ENCODE data around the gene MYO3B.

- PRO-cap, 3 experiments: no peak in any of the 3 experiments
- RAMPAGE, long total RNA, 4 experiments: no peak in any of the 4 experiments
- RRBS: no CpG with 5 or more reads among the region's 1 CpG
These were observed 152.2 kb upstream of the MYO3B start for GRCh38 chr2:170025663-170026195.

DNA sequence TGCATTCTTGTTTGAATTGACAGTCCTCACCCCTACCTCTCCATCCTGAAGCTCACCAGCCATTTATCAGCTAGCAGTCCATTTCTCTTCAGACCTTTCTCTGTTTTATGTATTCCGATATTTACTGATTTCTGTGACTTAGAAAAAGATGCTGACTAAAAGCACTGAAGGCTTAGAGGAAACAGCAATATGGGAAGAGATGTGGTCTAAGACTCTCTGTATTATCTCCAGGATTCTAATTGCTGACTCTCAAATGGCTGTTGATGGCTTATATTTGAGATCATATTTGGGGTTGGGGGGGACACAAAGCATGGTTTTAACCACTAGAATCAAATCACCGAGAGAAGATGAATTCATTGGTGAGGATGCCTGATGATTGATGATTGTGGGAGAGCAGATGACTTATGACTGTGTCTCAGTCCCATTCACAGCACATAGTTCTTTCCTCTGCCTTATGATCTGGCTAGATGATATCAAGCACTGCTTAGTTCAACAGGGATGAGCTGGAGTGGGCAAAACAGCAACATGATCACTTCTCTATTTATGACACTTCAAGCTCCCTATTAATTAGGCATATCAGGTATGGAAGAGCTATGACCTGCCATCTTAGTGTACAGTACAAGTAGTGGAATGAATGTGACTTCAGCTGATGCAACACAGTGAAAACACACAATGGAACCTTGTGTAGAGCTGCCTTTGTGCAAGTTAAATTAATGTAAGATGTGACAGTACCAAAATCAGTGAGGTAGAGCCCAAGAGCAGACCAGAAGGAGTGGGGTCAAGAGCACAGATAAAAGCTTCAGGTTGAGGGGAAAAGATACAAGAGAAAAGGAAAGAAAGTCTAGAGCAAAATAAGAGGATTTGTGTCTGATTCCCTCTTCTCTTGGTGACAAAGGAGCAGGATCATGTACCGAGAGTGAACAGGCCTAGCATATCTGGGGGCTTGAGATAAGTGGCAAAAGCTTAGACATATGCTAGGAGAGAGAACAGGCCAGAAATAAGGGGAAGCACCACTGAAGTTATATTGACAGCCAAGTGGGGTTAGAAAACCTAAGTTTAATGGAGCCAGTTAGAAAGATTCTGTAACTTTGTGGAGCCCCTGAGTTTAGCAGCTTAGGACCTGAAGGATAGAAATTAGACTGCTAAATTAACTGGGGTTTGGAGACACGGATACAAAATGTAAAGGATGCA is 93.1 kb upstream of the MYO3B start:
- PRO-cap, 3 experiments: no peak in any of the 3 experiments
- RAMPAGE, long total RNA, 4 experiments: no peak in any of the 4 experiments
- RRBS: no CpG with 5 or more reads among the region's 4 CpGs

GRCh38 chr2:170141426-170142494 is 36.2 kb upstream of the MYO3B start:
- PRO-cap, 3 experiments: no peak in any of the 3 experiments
- RAMPAGE, long total RNA, 4 experiments: no peak in any of the 4 experiments
- RRBS: no CpG with 5 or more reads among the region's 23 CpGs

DNA sequence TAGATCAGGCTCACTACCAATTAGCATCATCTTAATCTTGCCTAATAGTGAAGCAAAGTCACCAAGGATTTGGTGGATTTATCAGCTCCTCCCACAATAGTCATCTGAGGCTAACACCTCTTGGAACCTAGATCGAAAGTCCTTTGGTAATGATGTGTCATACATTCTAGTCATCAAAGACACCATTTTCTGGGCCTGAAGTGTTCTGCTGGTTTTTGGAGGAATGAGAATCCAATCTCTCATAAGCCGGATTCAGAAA is at the start of gene MYO3B:
Gene MYO3B, plus strand, starts transcription at position 130 of the 259 bp plus-strand sequence.
- PRO-cap, 3 experiments: no peak in any of the 3 experiments
- RAMPAGE, long total RNA, 4 experiments: no peak in any of the 4 experiments
- RRBS: no CpG with 5 or more reads among the region's 2 CpGs

DNA sequence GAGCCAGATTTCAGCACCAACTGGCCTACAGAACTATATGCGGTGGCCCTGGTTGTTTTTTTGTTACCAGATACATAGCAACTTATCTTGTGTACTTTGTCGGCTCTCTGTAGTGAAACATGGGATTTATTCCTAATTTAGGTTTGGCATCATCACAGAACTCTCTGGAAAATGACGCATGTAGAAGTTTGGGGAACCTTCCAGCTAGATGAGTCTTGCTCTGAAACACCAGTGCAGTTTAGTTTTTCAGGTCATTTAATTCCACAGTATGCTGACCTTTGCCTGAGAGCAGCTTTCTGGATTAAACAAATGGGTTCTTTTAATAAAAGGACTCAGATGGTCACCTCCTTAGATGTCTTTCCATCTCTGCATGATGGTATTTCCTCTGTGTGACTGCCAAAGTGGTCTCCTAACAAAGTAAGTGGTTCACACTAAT is 39.8 kb downstream of the MYO3B start:
- PRO-cap, 3 experiments: no peak in any of the 3 experiments
- RAMPAGE, long total RNA, 4 experiments: no peak in any of the 4 experiments
- RRBS: no CpG with 5 or more reads among the region's 3 CpGs

GRCh38 chr2:170711542-170712556 is 3.3 kb upstream of the SP5 start:
- PRO-cap, 3 experiments: no peak in any of the 3 experiments
- RAMPAGE, long total RNA, 4 experiments: no peak in any of the 4 experiments
- RRBS: 6% methylated on average over 4 of the region's 50 CpGs

DNA sequence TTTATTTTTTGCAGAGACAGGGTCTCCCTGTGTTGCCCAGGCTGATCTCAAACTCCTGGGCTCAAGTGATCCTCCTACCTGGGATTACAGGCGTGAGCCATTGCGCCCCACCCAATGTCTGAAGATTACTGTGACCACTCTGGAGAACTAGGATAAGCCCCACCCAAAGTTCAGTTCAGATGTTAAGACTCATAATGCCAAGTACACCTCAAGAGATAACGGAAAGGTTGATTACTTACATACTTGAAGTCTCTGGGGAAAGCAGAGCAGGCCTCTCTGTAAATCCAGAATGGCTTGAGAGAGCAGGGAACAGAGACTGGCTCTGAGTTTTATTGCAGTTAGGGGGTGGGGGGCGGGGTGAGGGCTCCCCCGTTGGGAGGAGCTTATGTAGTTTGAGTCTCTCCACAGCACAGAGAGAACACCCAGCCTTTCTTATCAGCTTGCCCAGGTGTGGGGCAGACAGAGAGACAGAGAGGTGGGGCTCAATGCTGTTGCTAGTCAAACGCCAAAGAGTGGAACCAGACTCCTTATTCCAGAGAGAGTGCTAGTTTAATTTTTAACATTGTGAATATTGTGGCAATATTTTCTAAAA is 26.4 kb upstream of the ERICH2 start:
- PRO-cap, 3 experiments: no peak in any of the 3 experiments
- RAMPAGE, long total RNA, 4 experiments: no peak in any of the 4 experiments
- RRBS: no CpG with 5 or more reads among the region's 6 CpGs

- PRO-cap, 3 experiments: no peak in any of the 3 experiments
- RAMPAGE, long total RNA, 4 experiments: no peak in any of the 4 experiments
- RRBS: no CpG with 5 or more reads among the region's 17 CpGs
These were observed 56.0 kb upstream of the GORASP2 start for GRCh38 chr2:170872851-170873712.

GRCh38 chr2:170963246-170963889 is 34.3 kb downstream of the GORASP2 start:
- PRO-cap, 3 experiments: peak in 1 of 3 experiments; most common plus-strand start chr2:170963510 (in 1)
- RAMPAGE, long total RNA, 4 experiments: no peak in any of the 4 experiments
- RRBS: no CpG with 5 or more reads among the region's 6 CpGs

- PRO-cap, 3 experiments: no peak in any of the 3 experiments
- RAMPAGE, long total RNA, 4 experiments: no peak in any of the 4 experiments
- RRBS: no CpG with 5 or more reads among the region's 6 CpGs
These were observed 71.2 kb downstream of the TLK1 start for GRCh38 chr2:171089500-171089955.

- PRO-cap, 3 experiments: no peak in any of the 3 experiments
- RAMPAGE, long total RNA, 4 experiments: no peak in any of the 4 experiments
- RRBS: no CpG with 5 or more reads among the region's 7 CpGs
These were observed 12.6 kb downstream of the DYNC1I2 start for GRCh38 chr2:171699712-171700336.

DNA sequence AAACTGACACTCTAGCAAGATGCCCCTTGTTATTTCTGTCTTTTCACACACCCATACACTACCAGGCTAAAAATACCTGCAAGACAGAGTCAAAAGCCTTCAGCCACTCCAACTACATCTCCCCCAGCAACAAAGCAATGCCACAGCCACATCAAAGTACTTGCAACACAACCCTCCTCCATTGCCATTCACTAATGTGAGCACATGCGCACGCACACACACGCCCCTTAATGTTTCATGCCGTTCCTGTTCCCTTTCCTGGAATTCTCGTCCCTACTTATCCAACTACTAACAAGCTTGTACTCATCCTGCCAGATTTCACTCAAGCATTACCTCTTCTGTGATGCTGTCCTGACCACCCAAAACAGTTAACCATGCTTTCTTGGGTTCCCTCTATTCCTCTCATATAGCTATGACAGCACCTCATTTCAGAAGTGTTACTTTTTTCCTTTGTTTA is 29.6 kb downstream of the SLC25A12 start:
- PRO-cap, 3 experiments: no peak in any of the 3 experiments
- RAMPAGE, long total RNA, 4 experiments: no peak in any of the 4 experiments
- RRBS: no CpG with 5 or more reads among the region's 5 CpGs

DNA sequence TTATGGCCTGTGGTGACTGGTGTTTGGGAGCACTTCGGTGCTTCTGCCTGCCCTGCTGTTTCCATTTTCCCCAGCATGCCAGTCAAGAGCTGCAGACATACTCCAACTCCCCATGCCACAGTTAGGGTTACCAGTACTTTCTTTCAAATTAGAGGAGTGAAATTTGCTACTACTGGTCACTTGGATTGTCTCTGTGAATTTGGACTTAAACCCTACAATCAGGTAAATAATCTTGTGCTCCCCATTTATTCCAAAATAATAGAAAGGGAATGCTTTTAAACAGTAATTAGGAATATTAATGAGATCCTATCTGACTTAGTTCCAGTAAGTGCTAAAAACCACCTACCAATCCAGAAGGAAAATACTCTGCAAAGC is 9.9 kb upstream of the DLX1 start:
- PRO-cap, 3 experiments: no peak in any of the 3 experiments
- RAMPAGE, long total RNA, 4 experiments: no peak in any of the 4 experiments
- RRBS: no CpG with 5 or more reads among the region's 1 CpG

- PRO-cap, 3 experiments: no peak in any of the 3 experiments
- RAMPAGE, long total RNA, 4 experiments: no peak in any of the 4 experiments
- RRBS: no CpG with 5 or more reads among the region's 5 CpGs
These were observed 131.3 kb upstream of the DLX2 start for GRCh38 chr2:172233821-172234527.

DNA sequence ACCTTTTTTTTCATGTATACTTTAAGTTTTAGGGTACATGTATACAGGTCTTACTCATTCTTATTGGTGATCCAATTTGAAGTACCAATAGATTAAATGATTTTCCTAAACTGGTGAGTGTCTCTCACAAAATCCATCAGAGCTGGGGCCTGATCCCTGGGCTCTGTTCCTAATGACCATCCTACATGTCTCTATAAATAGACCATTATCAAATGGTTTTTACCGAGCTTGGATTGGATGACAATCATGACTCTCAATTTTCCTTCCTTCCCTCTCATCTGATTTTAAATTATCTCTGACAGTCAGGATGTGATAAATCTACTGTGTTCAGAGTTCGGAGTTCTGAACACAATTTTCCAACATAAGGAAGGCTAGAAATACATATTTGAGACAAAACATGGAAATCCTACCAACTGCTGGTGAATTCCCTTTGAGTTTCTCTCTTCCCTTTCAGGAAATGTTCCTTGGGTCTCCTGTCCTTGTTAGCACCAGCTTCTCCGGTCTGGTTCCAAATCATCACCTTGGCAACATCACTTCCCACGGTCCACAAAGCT is 139.8 kb upstream of the ITGA6 start:
- PRO-cap, 3 experiments: no peak in any of the 3 experiments
- RAMPAGE, long total RNA, 4 experiments: no peak in any of the 4 experiments
- RRBS: no CpG with 5 or more reads among the region's 4 CpGs

- PRO-cap, 3 experiments: no peak in any of the 3 experiments
- RAMPAGE, long total RNA, 4 experiments: no peak in any of the 4 experiments
- RRBS: no CpG with 5 or more reads among the region's 2 CpGs
These were observed 52.8 kb upstream of the ITGA6 start for GRCh38 chr2:172374615-172374912.

DNA sequence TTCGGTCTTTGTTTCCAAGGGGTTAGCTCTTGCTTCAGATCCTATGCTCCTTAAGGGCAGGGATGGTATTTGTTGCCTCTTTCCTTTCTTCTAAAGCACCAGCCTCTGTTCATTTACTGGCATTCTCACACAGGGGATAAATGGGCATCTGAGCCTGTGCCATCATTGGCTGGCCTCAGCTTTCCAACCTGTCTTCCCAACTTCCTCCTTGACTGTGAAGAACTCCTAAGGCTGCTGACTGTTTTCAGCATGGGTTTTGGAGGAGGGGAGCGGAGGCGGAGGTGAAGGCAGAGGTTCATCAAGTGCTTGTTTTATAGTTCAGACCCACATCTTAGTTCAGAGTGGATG is 30.4 kb upstream of the ITGA6 start:
- PRO-cap, 3 experiments: no peak in any of the 3 experiments
- RAMPAGE, long total RNA, 4 experiments: no peak in any of the 4 experiments
- RRBS: no CpG with 5 or more reads among the region's 3 CpGs

DNA sequence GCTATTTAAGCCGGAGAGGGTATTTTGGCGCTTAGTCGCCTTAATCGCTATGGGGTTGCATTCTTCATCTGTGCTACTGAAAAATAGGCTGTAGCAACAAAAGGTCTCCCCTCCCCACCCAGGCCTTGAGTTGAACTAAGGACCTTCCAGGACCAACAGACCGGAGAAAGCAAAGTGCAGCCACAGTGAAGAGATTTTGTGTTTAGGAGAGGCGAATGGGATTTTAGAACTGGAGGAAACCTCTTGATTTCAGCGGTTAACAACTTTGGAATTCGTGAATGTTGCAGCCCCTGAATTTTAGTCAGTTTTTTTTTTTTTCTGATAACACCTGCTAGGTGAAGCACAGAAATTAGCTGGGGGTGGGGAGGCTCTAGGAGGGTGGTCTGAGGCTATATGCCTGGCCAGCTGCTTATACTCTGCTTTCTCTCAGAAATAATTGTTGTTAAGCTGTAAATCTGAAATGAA is 1.5 kb downstream of the ITGA6 start:
- PRO-cap, 3 experiments: no peak in any of the 3 experiments
- RAMPAGE, long total RNA, 4 experiments: no peak in any of the 4 experiments
- RRBS: 0% methylated on average over 1 of the region's 8 CpGs

DNA sequence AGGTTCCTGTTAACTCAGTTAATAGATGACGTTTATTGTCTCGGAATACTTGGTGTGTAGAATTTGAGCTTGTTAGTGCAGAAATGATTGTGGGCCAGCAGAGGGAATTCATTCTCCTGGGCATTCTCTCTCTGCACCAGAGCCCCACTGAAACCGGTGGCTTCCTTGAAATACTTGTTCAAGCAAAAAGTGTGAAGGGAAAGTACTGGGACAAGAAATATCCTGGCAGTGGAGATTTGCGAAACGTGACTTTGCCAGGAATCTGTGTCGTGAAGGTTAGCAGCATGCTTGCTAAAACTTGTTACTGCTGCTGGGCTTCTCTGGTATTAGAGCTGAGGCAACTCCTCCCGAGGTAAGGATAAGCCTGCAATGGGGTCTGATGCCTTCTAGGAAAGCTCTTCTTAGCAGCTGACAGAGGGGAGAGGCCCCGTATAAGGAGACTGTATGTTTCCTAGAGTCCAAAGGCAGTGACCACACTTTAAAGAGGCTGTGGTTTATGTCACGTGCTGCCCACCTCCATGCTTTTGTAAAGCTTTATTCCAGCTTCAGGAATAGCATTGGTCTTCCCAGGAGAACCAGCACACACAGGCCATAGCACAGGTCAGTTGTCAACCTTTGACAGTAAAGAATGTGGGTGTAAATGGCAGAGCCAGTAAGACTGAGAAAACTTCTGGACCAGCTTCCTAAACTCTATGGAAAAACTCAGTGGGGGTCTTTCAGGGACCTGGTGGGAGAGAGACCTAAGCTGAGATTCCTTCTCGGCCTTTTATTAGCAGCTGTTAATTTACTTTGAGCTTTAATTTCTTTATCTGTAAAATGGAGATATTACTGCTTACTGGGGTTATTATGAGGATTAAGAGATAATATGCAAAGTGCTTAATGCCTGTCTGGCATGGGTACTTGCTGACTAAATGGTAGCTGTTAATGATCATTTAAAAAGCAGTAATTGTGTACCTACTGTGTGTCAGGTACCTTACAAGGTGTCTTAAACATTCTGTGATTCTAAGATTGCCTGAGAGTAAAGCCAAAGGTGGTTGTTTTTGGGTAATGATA is 2.3 kb downstream of the ITGA6 start:
- PRO-cap, 3 experiments: no peak in any of the 3 experiments
- RAMPAGE, long total RNA, 4 experiments: no peak in any of the 4 experiments
- RRBS: no CpG with 5 or more reads among the region's 10 CpGs

DNA sequence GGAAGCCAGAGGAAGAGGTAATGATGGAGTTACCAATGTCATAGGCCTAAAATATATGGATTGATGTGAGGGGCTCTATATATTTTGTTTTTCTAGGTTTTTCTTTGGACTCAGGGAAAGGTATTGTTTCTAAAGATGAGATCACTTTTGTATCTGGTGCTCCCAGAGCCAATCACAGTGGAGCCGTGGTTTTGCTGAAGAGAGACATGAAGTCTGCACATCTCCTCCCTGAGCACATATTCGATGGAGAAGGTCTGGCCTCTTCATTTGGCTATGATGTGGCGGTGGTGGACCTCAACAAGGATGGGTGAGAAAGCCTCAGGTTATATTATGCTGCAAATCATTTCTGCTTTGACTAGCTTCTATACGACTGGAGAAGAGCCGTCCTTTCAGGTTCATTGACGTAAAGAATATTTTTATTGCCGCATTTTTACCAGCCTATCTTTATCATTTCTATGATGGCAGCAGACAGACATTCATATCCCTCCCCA is 46.6 kb downstream of the ITGA6 start:
- PRO-cap, 3 experiments: no peak in any of the 3 experiments
- RAMPAGE, long total RNA, 4 experiments: no peak in any of the 4 experiments
- RRBS: no CpG with 5 or more reads among the region's 7 CpGs